Hepatocyte (in vitro differentiated cells and primary cell): Measurements from ENCODE around the gene FAM209A.

DNA sequence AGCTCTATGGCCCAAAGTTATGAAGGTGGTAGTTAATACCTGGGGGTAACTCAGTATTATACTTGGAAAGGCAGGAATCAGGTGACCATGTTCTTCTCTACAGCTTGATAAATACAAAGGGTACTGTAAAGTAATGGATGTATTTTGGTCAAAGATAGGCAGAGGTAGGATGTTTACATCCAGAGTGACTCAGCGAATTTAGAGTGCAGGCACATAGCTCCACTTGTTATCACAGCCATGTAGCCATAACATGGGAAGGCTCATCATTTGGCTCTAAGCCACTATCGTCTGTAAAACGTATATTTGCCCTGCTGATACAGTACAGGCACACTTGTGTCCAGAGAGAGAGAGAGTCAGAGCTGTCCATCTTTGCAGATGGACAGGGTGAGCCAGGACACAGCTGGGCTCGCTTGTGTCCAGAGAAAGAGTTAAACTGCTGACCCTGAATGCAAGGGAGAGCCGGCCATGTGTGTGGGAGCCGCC lies 618.9 kb downstream of the DOK5 start:
- RAMPAGE, long total RNA = no peak
- RRBS = no CpG with 5 or more reads among the region's 6 CpGs

- RAMPAGE, long total RNA = no peak
- RRBS = no CpG with 5 or more reads among the region's 2 CpGs
Observed at GRCh38 chr20:55678959-55679288, 326.4 kb downstream of the CBLN4 start.

- RAMPAGE, long total RNA = no peak
- RRBS = no CpG with 5 or more reads among the region's 4 CpGs
Observed at GRCh38 chr20:55947991-55948376, 57.3 kb downstream of the CBLN4 start.

- RAMPAGE, long total RNA = no peak
- RRBS = no CpG with 5 or more reads among the region's 13 CpGs
Observed at GRCh38 chr20:56524350-56524974, at the start of gene FAM209A. FAM209A (plus strand) TSS chr20:56524744.

DNA sequence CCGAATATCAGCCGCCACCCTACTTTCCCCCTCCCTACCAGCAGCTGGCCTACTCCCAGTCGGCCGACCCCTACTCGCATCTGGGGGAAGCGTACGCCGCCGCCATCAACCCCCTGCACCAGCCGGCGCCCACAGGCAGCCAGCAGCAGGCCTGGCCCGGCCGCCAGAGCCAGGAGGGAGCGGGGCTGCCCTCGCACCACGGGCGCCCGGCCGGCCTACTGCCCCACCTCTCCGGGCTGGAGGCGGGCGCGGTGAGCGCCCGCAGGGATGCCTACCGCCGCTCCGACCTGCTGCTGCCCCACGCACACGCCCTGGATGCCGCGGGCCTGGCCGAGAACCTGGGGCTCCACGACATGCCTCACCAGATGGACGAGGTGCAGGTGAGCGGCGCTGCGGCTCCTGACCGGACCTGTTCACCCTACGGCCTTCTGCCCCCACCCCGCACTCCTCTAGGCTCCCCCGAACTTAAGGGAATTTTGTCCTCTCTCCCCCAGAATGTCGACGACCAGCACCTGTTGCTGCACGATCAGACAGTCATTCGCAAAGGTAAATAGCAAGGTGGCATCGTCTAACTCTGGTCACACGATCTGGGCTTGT lies 2.3 kb downstream of the TFAP2C start:
- RAMPAGE, long total RNA = no peak
- RRBS = 7% methylated on average over 7 of the region's 48 CpGs

- RAMPAGE, long total RNA = no peak
- RRBS = no CpG with 5 or more reads among the region's 3 CpGs
Observed at GRCh38 chr20:56799111-56799874, 170.2 kb downstream of the TFAP2C start.

GRCh38 chr20:56974921-56975241 lies 291.6 kb downstream of the BMP7 start:
- RAMPAGE, long total RNA = no peak
- RRBS = no CpG with 5 or more reads among the region's 9 CpGs

DNA sequence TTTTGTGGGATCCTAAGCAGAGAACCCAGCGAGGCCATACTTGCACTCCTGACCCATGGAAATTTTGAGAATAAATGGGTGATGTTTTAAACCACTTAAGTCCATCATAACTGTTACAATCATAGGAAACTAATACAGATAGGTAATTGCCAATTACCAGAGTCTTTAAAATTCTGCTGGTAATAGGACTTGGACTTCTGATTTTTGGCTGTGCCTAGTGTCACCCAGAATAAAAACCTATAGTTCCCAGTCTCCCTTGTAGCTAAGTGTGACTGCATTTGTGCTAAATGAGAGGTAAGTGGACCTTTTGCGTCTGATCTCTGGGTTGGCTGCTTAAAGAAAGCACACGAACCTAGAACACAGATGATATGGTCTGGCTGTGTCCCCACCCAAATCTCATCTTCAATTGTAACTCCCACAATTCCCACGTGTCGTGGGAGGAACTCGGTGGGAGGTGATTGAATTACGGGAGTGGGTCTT lies 102.9 kb downstream of the BMP7 start:
- RAMPAGE, long total RNA = no peak
- RRBS = no CpG with 5 or more reads among the region's 7 CpGs

DNA sequence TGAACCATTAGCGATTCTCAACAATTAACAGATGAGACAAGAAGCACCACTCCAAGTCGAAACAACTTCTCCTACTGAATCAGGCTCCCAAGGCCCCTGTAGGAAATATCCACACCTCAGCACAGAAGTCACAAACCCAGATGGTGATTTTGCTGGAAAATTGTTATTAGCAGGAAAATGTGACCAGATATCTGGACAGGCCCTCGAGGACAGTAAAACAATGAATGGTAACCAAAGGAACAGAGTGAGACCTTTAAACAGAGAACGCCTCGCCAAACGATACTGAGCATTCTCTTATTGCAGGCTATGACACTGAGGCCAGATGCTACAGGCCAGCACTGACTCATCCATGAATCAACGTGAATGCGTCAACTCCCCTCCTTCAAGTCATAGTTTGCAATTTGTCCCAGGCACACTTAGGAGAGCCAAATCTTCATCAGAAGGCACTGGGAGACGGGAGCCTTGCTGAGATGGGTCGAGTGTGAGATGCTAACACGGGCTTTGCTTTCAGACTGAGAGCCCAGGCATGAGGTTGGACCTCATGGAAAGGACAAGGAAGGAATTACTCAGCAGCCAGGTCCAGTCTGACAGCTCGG lies 60.9 kb downstream of the BMP7 start:
- RAMPAGE, long total RNA = no peak
- RRBS = no CpG with 5 or more reads among the region's 12 CpGs

DNA sequence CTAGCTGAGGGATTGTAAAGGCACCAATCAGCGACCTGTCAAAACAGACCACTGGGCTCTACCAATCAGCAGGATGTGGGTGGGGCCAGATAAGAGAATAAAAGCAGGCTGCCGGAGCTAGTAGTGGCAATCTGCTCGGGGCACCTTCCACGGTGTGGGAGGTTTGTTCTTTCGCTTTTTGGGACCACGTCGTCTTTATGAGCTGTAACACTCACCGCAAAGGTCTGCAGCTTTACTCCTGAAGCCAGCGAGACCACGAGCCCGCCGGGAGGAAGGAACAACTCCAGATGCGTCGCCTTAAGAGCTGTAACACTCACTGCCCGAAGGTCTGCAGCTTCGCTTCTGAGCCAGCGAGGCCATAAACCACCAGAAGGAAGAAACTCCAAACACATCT lies 1.9 kb upstream of the RAE1 start:
- RAMPAGE, long total RNA = no peak
- RRBS = no CpG with 5 or more reads among the region's 17 CpGs

DNA sequence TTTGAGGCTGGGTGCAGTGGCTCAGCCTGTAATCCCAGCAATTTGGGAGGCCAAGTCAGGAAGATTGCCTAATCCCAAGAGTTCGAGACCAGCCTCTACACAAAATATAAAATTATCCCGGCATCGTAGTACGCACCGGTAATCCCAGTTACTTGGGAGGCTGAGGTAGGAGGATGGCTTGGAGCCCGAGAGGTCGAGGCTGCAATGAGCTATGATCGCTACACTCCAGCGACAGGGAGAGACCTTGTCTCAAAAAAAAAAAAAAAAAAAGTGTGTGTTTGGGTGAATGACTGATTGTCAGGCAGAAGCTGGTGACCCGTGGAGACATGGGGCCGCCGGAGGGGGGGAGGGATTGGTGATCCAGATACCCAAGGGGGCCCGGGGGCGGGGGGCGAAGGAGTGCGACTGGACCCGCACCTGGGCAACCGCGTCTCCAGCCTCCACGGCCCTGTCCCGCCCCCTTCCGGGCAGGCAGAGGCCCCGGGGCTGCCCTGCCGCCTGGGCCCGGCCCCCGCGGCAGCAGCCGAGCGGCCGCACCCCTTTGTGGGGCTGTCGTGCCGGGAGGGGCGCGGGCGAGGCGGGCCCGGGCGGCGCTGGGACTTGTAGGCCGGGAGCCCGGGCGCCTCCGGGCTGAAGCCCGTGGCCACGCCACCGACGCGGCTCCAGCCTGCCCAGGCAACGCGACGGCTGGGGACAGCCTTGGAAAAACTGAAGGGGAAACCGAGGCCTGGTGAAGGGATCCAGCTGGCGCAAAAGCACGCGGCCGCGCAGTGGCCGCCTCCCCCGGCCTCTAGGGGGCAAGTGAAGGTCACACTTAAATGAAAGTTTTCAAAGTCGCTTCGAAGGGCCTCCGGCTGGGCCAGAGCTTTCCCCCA lies 2.1 kb upstream of the RBM38 start:
- RAMPAGE, long total RNA = no peak
- RRBS = 3% methylated on average over 21 of the region's 62 CpGs

DNA sequence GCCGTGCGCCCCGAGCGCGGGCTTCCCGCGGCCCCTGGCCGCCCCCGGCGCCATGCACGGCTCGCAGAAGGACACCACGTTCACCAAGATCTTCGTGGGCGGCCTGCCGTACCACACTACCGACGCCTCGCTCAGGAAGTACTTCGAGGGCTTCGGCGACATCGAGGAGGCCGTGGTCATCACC lies 295 bp downstream of the RBM38 start:
- RAMPAGE, long total RNA = no peak
- RRBS = 1% methylated on average over 7 of the region's 24 CpGs

GRCh38 chr20:57399077-57399306 lies 7.8 kb downstream of the RBM38 start:
- RAMPAGE, long total RNA = no peak
- RRBS = 87% methylated on average over 3 of the region's 7 CpGs

- RAMPAGE, long total RNA = no peak
- RRBS = no CpG with 5 or more reads among the region's 16 CpGs
Observed at GRCh38 chr20:57405228-57405920, 14.2 kb downstream of the RBM38 start.

GRCh38 chr20:57433363-57434117 lies 42.3 kb downstream of the RBM38 start:
- RAMPAGE, long total RNA = no peak
- RRBS = no CpG with 5 or more reads among the region's 13 CpGs

DNA sequence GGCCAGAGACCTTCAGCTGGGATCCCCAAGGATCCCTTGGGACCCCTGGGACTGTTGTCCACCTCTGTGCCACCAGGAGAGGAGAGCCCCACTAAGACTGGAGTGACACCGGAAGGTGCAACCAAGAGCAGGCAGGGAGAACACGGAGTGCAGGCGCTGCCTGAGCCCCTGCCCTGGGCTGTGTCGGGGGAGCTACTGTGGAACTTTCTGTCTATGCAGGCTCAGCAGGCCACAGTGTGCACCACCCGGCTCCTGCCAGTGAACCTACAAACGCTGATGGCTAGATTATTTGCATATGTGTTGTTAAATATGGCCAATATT lies 43.5 kb downstream of the CTCFL start:
- RAMPAGE, long total RNA = no peak
- RRBS = no CpG with 5 or more reads among the region's 6 CpGs

GRCh38 chr20:57629337-57629901 lies 9.2 kb upstream of the ZBP1 start:
- RAMPAGE, long total RNA = no peak
- RRBS = no CpG with 5 or more reads among the region's 9 CpGs

GRCh38 chr20:57682315-57683147 lies 27.3 kb downstream of the PMEPA1 start:
- RAMPAGE, long total RNA = no peak
- RRBS = 89% methylated on average over 4 of the region's 25 CpGs

GRCh38 chr20:57686080-57686997 lies 23.5 kb downstream of the PMEPA1 start:
- RAMPAGE, long total RNA = no peak
- RRBS = no CpG with 5 or more reads among the region's 13 CpGs

GRCh38 chr20:57704640-57705308 lies 5.0 kb downstream of the PMEPA1 start:
- RAMPAGE, long total RNA = no peak
- RRBS = no CpG with 5 or more reads among the region's 18 CpGs